Lung (tissue), 4 donors: ENCODE measurements around a stretch of chr14.

DNA sequence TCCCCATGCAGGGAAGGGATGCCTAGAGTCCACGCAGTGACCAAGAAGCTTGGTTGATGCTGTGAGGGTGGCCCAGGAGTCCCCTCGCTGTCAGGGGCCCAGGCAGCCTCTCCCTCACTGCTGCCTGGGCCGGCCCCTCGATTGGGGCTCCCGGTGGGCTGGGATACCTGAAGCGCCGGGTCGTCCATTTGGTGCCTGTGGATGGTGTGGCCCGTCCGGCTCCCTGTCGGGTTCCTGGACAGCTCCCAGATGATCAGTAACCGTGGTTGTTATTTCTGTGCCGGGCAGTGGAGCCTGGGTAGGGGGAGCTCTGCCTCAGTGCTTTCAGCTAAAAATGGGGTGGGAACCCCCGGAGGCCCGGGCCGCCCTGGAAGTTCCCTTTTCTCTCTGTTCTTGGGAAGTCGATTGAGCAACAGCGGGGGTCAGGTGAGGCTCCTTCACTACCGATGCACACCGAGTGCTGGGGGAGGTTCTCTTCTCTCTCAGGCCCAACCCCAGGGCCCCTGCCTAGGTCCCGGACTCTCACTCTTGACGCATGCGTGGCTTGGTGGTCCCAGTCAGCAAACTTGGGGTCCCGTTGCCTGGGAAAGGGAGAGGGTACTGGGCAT, 78.6 kb downstream of the TMEM121 start:
- PRO-cap: no peak
- RAMPAGE, long total RNA: no peak
- RRBS: 70% methylated on average over 3 of the region's 24 CpGs

GRCh38 chr14:105648209-105648706, 121.9 kb downstream of the TMEM121 start:
- PRO-cap: no peak
- RAMPAGE, long total RNA: no peak
- RRBS: no CpG with 5 or more reads among the region's 16 CpGs

GRCh38 chr14:105880724-105881141, 354.4 kb downstream of the TMEM121 start:
- PRO-cap: no peak
- RAMPAGE, long total RNA: no peak
- RRBS: no CpG with 5 or more reads among the region's 12 CpGs

DNA sequence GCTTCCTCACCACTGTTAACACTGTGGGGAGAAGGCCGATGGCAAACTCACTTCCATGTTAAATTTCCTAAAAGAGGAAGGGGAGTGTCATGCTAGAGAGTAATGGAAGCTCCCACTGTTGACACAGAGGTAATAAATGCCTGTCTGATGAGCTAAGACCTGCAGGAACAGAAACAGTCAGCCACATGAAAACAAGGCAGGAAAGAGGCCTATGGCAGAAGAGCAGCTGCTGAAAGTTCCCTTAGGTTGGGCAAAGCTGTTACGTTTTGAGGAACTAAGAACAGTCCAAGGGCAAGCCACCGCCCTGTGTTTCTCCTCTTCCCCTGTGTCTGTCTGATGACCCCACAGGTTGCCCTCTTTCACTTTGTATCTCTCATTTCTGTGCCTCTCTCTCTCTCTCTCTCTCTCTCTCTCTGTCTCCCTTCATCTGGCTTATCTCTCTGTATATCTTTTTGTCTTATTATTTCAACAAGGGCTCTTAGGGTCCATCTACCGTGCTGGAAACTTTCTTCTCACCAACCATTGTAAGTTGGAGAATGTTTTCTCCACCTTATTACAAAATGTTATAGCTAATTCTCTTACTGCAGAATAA, 422.7 kb downstream of the TMEM121 start:
- PRO-cap: no peak
- RAMPAGE, long total RNA: no peak
- RRBS: no CpG with 5 or more reads among the region's 4 CpGs

DNA sequence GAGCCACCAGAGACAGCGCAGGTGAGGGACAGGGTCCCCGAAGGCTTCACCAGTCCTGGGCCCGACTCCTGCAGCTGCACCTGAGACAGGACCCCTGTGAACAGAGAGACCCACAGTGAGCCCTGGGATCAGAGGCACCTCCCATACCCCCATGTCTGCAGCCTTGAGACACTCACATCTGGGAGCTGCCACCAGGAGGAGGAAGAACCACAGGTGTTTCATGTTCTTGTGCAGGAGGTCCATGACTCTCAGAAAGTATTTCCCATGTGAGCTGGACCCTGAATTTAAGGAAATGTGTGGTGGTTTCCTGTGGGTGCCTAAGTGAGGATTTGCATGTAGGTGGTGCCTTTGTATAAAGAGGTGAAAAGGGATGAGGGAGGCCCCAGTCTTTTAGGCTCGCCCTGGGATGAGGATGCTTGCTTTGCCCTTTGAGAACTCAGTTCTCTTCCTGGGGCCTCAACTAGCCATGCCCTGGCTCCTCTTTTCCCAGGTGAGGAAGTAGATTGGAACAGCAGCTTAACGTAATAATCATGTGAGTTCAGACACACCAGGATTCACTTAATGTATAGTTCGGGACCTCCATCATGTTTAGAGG, 485.8 kb downstream of the TMEM121 start:
- PRO-cap: no peak
- RAMPAGE, long total RNA: no peak
- RRBS: no CpG with 5 or more reads among the region's 6 CpGs

DNA sequence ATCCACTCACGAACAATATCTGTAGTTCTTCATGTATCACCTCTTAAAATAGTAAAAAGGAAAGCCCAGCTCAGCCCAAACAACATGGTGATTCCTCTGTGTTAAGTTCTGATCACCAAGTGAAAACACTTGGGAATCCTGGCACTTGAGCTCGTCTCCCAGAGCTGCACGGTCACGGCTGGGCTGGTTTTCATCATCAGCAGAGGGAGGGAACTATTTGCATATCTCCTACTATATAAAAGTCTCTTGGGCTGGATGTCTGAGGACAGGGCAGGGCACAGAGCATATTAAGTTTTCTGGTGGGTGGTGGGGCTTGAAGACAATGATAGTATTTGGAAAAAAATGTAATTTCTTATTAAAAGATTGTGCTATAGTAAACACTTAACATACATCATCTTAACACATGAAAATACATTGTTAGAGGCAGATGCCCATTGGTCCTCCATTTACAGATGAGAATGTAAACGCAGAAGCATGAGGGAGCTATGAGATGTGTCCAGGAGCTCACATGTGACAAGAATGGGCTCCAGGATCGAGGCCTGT, 870.7 kb downstream of the TMEM121 start:
- PRO-cap: no peak
- RAMPAGE, long total RNA: no peak
- RRBS: no CpG with 5 or more reads among the region's 6 CpGs